Mesenchymal stem cell of adipose (primary cell): ENCODE measurements around the genes KCTD18, SGO2 and CASP10.

DNA sequence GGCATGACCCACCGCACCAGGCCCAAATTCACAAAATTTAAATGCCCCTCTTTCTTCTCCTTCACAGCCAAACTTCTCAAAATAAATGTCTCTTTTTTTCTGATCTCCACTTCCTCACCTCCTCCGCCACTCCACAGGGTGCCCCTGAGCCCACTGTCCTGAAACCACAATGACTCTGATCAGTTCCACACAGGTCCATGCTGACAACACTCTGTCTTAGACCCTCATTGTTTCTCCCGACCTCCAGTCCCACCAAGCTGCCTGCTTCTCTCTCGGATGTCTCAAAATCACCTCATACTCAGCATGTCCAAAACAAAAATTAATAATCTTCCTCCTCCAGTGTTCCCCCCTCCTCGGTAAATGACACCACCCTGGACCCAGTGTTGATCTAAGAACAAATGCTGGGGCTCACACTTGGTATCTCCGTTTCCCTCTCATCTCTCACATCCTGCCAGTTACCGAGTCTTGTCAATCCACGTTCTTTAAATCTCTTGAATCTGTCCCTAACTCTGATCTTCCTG, 12.2 kb upstream of the ANKRD44 start:
- CAGE, long polyA plus RNA = no peak

GRCh38 chr2:197356108-197356395, 45.5 kb upstream of the ANKRD44 start:
- CAGE, long polyA plus RNA = no peak

DNA sequence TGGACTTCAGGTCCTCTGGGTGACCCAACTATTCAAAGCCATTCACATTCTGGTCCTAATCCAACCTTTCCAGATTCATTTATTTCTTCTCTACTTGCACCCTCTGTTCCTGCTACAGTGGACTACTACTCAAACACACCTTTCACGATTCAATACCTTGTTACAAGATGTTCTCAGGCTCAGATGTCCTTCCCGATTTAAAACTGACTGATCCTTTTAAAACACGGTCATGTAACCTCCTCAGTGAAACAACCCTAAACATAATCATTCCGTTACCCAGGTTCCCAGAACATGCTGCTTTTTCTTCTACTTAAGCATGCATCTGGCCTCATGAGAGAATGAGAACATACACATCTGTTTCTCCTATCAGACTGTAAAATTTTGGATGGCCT, 1.2 kb downstream of the SF3B1 start:
- CAGE, long polyA plus RNA = no peak

- CAGE, long polyA plus RNA = no peak
Observed at GRCh38 chr2:197450295-197450765, 3.0 kb upstream of the COQ10B start.

DNA sequence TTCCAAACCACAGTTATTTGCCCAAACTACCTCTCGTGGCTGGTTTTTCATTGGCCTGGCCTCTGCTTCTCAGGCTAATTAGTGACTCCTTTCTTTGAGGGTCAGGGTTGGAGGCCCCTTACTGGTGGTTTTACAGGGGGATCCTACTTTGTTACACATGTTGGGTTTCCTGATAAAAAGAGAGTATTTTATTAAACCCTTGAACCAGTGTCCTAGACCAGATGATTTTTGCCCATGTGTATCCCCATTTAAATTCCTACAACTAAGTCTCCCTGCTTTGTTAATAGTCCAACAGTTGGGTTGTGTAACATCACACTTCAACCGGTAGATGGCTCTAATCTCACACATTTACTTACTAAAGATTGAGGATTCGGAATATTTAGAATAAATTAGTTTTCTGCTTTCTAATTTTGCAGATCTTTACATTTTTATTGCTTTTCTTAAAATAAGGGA, 2.3 kb downstream of the MARS2 start:
- CAGE, long polyA plus RNA = no peak

DNA sequence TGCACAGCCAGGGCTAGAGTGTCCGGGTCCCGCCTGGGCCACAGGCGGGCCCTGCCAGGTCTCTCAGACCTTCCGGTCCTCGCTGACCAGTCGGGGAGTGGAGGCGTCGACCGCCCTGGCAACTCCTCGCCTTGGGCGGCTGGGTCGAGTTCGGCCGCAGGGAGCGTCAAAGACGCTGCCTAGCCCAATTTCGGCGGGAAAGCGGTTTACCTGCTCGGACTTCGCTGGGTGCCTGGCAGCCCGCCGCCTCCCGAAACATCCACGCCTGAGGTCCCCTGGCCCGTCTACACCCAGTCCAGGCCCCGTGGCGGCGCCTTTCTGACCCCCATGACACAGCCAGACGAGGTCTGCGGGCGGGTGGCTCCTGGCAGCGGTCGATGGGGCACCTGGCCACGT, 340 bp upstream of the BOLL start:
- CAGE, long polyA plus RNA = no peak

DNA sequence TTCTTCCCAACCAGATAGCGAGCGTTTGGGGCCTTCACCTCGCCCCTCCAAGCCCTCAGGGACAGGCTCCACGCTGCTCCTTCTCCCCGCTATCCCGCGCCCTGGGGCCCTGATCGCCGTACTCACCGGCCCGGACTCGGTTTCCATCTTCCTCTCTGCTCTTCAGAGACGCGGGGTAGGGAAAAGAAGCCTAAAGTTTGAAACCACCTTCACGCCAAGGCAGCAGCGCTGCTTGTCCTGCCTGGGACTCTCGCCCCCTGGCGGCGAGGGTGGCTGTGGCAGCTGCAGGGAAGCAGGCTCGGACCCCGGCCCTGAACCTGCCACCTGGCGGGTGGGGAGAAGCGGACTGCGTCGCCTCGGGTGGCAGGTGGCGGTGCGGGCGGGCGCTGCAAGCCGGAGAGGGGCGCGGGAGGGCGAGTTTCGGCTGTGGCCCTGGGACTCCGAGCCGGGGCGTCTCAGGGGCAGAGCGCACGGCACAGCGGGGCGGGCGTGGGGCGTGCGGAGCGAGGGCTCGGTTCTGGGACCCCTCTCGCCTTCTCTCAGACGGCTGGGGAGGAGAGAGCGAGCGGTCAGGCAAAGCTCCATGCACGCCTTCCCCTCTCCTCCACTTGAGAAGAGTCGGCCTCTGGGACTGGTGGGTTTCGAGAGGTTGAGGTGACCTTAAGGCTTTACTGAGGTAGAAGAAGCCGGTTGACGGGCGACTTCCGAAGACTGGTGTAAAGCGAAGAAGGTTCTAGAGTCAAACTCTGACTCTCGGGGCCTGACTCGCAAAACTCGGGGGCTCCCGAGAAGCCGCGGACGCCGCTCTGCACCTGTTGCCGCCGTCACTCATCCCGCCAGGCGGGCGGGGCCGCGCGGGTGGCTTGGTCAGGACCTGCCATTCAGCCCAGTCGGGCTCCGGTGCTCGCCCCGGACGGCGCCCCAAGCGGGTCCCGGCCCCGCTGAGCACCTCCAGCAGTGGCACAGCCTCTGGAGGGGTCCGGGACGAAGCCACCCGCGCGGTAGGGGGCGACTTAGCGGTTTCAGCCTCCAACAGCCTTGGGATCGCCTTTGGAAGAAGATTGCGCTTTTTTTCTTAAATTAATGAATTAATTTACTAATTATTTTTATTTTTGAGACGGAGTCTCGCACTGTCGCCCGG, 1.1 kb upstream of the BOLL start:
- CAGE, long polyA plus RNA = no peak

DNA sequence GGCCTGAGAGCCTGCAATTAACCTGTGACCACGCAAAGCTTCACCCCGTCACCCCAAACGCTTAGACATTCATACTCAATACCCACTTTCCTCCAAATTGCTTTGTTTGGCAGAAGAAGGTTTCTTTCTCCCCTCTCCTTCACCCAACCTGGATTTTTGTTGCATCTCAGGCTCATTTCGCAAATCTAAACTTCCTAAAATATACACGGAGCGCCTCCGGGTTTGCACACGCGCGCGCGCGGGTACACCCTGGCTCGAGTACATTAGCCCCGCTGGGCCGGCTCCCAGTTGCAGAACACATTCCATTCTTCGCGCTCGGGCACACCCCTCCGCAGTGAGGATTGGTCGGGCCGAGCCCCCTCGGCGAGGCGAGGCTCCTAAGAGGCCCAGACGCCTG, 245 bp upstream of the PLCL1 start:
- CAGE, long polyA plus RNA = no peak

DNA sequence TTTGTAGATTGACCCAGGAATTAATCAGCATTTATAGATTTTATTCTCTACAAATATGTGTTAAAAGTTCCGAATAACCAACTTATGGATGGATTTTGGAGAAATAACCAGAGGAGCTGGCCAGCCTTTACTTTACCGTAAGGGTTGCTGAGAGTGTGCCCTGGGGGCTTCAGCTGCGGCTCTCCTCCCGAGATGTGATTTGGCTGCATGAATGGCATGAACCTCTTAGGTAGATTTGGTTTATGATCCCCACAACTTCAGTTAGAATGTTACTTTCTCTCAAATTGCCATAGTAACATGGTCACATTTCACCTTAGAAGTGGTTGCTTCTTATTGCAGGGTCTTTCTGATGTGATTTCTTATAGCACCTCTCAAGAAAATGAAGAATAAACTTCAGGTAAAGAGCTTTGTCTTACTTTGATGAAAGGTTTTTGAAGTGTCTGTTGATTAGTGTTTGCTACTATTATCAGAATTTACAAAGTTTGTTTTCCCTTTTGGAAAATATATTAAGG, 5.6 kb downstream of the PLCL1 start:
- CAGE, long polyA plus RNA = no peak

- CAGE, long polyA plus RNA = no peak
Observed at GRCh38 chr2:197837865-197838345, 33.5 kb downstream of the PLCL1 start.

- CAGE, long polyA plus RNA = no peak
Observed at GRCh38 chr2:199911482-199912306, 601 bp downstream of the C2orf69 start.

DNA sequence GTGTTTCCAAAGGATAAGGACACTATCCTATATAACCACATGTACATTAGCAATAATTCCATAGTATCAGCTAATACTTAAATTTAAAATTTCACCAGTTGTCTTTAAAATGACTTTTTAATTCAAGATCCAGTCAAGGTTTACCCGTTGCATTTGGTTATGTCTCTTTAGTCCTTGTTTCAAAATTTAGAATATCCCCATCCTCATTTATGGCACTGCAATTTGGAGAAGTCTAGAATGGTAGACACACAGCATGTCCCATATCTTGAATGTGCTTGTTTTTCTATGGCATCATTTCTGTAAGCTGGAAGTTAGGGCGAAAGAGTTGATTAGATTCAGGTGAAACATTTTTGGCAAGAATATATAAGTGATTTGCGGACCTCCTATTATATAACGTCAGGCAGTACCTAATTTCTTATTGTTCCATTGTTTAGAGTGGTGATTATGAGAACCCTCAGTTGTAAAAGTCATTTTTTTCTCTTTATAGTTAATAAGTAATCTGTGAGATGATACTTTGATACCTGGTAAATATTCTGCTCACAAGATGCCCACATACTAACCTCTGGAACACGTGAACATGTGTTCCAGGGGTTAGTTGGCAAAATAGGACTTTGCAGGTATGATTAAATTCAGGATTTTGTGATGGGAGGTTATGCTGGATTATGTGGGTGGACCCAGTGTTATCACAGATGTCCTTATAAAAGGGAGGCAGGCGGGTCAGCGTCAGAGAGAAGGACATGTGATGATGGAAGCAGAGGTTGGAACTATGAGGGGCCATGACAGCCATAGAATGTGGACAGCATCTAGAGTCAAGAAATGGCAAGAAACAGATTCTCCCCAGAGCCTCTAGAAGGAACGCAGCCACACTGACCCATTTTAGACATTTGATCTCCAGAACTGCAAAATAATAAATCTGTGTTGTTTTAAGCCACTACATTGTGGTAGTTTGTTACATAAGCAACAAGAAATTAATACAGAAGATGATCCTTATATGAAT, 16.7 kb downstream of the MAIP1 start:
- CAGE, long polyA plus RNA = no peak

GRCh38 chr2:200477534-200478496, 32.1 kb downstream of the KCTD18 start:
- CAGE, long polyA plus RNA = no peak

GRCh38 chr2:200509569-200510384, at the start of gene KCTD18:
TSS of gene KCTD18 (minus strand) at chr2:200510068.
- CAGE, long polyA plus RNA = no peak

GRCh38 chr2:200525707-200526990, at the start of gene SGO2:
TSS of gene SGO2 (plus strand) at chr2:200526207.
- CAGE, long polyA plus RNA = no peak

- CAGE, long polyA plus RNA = no peak
Observed at GRCh38 chr2:200613652-200614171, 27.9 kb downstream of the AOX1 start.

GRCh38 chr2:200616267-200616659, 30.4 kb downstream of the AOX1 start:
- CAGE, long polyA plus RNA = no peak

DNA sequence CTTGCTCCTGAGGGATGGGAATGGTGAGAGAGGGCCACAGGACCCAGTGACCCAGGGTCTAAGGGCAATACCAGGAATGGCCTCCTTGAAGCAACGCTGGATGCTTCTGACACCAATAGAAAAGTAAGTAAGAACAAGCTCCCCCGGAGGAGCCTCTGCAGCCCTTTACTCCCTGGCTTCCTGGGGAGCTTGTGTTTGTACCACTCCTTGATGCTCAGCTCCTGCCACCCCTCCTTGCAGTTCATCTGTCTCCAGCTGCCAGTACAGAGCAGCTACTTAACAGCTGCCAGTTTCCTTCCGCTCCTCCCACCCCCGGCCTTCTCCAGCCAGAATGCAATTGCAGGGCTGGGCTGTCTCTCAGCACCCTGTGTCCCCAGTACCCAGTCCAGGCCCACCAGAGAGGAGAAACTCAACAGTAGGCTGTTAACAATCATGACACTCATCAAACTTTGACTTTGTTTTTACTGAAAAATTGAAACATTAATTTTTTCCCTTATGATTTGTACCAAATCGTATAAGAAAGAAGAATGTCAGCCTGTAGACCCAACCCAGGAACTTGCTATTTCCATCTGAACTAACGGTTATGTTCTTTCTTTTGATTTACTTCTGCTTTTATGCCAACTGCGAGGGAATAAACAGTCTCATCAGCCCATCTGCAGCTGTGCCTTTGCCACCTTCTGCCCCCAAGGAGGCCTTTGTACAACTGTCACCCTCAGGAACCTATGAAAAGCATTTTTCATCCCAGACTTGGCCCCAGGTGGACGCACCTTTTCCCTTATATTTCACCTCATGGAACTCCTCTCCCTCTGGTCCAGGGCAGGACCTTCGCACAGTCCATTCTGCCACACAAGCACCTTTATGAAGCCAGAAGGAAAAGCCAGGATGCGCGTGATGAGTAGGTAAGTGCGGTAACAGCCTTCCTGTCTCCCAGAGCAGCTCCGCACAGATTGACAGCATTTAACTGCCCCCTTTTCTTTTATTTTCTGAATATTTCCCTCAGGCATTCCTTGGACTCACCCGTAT, 109.6 kb downstream of the AOX1 start:
- CAGE, long polyA plus RNA = no peak

DNA sequence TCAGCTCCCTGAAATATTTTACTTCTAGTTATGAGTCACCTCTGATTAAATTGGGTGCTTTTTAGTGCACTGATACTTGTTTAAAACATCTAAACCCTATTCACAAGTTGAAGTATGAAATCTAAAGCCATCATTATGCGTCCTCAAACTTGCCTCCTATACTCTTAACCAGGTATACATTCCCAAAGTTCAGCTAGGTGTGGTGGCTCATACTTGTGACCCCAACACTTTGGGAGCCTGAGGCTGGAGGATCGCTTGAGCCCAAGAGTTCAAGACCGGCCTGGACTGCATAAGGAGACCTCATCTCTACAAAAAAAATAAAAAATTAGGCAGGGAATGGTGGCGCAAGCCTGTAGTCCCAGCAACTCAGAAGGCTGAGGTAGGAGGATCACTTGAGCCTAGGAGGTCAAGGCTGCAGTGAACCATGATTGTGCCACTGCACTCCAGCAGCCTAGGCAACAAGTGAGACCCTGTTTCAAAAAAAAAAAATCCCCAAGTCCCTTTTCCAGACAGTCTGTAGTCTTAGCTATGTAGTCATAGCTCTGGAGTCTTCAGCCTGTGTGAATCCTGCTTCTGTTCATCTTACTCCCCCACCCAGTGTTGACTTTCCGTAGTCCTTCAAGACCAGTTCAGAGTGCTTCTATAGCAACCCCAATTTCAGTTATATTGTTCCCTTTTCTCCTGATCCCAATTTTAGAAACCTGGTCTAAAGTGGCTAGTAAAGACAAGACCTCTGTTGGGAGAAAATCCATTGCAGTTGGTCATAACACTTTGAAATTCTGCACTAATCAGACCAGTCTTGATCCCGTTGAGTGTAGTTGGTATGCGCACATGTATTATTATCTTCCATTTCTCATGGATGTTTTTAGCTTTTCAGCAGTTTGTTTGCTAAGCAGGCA, 8.7 kb downstream of the BZW1 start:
- CAGE, long polyA plus RNA = no peak

GRCh38 chr2:201182654-201183841, at the start of gene CASP10:
TSS of gene CASP10 (plus strand) at chr2:201183141.
- CAGE, long polyA plus RNA = no peak